Mesenteric fat pad (tissue), 1 donor: Measurements from ENCODE around the gene RASEF.

DNA sequence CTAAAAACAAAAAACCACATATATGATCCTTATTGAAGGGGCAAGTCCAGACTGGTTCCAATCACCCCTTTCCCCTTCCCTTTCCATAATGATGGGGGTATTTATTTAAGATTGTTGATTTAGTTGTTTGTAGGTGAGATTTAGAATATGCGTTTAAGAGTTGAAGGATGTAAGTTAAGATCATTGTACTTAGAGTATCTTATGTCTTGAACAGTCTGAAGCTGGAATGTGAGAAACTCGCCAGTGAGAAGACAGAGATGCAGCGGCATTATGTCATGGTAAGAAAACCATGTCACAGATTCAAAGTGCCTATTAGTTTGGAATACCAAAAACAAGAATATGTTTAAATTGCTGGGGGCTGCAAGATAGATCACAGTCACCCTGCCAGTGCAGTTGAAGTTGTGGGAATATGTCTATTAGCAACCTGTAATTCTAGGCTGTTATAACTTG, 2.9 kb downstream of the TLE4 start:
- PRO-cap = no peak

DNA sequence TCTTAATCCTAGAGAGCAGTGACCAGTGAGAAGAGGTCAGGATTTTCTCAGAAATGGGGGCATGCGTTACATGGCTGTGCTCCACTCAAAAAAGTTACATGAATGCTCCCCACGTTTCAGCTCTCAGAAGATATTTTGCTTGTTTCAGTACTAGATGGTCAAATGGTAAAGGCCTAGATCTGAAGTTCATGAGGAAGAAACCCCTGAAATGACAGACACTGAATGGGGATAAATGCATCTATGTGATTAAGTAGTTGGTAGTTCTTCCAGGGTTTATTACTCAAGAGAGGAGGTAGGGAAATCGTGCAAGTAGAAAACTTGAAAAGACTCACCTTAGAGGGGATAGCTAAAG, 98.0 kb downstream of the TLE4 start:
- PRO-cap = no peak

DNA sequence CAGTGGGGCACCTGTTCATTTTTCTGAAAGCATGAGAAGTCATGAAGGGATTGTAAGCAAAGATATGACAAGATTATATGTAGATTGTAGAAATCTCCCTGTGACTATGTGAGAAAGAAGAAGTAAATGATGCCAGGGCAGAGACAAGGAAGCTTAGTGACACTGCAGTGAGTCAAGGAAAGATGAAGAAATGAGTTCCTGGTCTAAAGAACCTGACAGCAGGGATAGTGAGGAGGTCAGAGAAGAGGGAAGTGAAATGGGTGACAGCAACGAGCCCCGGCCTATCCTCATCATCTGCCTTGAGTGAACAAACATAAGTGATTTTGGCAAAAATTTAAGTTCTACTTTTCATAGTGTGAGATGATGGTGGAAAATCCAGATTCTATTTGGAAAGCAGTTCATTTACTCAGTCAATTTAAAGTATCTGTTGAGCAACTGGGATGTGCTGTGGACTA, 297.0 kb downstream of the TLE4 start:
- PRO-cap = no peak

DNA sequence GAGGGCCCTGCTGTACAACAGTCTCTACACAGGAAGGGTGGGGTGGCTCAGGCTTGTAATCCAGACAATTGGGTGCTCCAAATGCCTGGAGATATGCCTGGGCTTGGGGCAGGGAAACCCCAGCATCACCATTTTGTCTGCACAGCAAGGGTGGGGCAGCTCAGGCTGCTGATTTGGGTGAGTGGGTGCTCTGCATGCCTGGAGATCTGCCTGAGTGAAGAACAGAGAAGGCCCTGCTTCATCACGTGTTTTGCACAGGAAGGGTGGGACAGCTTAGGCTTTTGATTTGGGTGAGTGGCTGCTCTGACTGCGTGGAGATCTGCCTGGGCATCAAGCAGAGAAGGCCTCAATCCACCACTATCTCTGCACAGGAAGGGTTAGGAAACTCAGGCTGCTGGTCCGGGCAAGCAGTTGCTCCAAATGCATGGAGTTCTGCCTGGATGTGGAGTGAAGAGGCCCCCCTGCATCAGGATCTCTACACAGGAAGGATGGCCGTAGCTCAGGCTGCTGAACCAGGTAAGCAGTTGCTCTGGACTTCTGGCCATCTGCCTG, 660.1 kb downstream of the TLE4 start:
- PRO-cap = no peak

- PRO-cap = no peak
These were observed 292.8 kb downstream of the TLE1 start for GRCh38 chr9:81396442-81397118.

DNA sequence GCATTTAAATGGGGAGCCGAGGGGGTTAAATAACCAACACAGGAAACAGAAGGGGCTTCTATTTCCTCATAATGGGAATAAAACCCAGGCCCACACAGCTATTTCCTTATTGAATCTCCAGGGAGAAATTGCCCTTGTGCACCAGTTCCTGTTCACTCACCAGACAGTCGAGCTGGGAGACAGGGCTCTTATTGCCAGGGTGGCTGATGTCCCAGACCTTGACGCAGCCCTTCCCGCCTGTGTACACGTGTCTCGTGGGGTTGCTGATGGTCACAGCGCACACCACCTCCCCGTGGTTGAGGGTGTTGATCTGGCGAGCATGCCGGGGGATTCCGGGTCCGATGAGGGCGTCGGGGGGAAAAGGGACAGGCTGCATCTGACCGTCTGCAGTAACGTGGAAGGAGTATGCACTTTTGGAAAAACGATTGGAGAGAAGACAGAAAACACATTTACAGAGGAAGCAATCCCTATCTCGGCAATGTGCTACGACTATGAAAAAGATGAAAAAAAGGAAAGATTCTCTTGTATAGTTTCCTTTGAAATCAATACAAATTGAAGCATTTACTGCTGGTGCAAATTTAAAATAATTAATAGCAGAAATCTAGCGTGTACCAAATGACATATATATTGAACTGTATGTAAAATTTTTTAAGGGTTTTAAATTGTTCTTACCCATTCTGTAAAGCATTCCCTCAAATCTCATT, 96.3 kb downstream of the TLE1 start:
- PRO-cap = no peak

- PRO-cap = no peak
These were observed 48.6 kb upstream of the SPATA31D4 start for GRCh38 chr9:81879635-81879981.

DNA sequence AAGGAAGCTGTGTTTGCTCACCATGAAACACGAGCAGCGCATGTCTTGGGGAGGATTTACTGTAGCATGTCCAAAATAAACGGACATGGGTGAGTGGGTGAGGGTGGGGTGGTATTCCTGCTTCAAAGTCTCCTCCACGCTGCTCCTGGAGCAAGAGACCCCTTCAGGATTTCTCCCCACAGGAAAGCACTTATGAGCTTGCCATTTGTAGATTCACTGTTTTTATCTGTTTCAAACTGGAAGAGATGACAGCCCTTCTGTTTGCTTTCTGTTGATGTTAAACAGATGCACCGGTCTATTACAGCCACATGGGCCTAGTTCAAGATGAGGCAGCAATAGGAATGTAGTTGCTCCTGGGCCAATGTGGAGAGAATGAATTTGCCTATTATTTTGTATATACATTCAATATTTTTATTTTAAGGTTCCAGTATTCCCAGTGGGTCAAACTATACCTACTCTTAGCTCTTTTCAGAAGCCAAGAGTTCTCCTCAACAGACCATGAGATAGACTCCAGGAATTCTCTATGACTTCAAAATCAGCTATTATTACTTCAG, 461.7 kb downstream of the RASEF start:
- PRO-cap = no peak

DNA sequence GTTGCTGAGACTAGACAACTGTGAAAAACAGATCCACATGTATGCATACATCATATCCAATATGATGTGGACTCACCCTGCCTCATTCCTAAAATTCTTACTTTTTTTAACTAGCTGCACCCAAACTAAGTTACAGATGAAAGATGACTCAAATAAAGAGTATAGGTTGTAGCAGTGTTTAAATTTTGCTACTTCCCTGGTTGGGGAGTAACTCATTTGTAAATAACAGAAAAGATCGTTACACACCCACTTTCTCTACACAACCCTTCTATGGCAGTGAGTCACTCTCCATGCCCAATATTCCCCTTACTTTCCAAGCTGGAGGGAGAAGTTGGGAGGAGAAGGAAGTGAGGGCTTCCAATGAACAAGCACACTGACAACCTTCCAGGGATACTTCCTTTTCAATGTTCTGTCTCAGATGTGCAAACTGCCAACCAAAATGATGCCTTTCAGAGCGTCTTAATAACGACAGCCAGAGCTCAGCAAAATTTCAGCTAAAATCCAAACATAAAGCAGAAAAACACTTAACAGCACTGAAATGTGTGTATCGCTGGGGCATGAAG, 1.9 kb downstream of the RASEF start:
- PRO-cap = no peak

DNA sequence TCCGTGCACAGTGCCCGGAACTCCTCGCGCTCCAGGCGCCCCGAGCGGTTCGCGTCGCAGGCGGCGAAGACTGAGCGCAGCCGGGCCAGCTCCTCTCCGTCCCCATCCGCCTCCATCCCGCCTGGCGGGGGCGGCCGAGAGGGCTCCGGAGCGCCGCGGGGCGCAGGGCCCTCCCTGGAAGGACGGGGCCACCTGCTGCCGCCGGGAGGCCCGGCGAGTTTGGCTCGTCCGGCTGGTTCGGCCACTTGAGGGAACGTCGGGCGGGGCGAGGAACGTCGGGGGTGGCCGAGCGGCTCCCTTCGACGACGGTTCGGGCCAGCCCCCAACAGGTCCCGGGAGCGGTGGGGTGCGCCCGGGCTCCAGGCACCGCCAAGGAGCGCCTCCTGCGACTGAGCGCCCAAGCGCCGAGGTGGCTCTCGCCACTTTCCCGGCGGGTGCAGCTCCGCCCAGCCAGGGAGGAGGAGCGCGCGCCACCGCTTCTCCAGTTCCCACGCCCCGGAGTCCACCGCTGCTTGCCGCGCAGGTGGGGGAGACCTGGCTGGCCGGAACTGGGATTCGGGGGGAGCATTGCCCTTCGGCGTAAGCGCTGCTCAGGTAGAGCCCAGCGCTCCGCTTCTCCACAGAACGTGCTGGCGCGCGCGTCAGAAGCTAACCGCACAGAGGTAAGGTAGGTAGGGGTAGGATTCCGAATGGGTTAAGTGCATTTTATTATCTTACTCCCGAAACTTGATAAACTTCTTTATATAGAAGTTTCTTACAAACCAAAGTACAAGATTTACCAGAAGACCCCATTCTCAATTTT, at the start of gene RASEF:
TSS of gene RASEF (minus strand) at position 391 of the 802 bp plus-strand sequence.
- PRO-cap = no peak

- PRO-cap = no peak
These were observed 91.2 kb upstream of the RASEF start for GRCh38 chr9:83153977-83154738.

GRCh38 chr9:83473110-83474044, 64.8 kb downstream of the FRMD3 start:
- PRO-cap = no peak

- PRO-cap = no peak
These were observed 6.8 kb downstream of the IDNK start for GRCh38 chr9:83629598-83630277.

GRCh38 chr9:83933730-83934277, 12.6 kb upstream of the KIF27 start:
- PRO-cap = no peak

DNA sequence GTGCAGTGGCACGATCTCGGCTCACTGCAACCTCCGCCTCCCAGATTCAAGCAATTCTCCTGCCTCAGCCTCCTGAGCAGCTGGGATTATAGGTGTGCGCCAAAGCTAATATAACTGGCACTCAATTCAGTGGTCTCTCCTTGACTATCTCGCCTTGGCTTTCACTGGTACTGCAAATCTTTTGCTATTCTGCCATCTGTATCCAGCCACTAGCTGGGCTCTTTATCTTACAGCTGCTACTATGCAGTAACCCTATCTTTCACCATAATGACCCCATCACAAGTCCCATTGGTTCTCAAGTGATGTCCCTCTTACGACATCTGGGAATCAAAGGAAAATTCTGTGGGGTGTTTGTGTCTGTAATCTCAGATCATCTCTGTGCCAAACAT, 9.0 kb upstream of the C9orf64 start:
- PRO-cap = no peak

DNA sequence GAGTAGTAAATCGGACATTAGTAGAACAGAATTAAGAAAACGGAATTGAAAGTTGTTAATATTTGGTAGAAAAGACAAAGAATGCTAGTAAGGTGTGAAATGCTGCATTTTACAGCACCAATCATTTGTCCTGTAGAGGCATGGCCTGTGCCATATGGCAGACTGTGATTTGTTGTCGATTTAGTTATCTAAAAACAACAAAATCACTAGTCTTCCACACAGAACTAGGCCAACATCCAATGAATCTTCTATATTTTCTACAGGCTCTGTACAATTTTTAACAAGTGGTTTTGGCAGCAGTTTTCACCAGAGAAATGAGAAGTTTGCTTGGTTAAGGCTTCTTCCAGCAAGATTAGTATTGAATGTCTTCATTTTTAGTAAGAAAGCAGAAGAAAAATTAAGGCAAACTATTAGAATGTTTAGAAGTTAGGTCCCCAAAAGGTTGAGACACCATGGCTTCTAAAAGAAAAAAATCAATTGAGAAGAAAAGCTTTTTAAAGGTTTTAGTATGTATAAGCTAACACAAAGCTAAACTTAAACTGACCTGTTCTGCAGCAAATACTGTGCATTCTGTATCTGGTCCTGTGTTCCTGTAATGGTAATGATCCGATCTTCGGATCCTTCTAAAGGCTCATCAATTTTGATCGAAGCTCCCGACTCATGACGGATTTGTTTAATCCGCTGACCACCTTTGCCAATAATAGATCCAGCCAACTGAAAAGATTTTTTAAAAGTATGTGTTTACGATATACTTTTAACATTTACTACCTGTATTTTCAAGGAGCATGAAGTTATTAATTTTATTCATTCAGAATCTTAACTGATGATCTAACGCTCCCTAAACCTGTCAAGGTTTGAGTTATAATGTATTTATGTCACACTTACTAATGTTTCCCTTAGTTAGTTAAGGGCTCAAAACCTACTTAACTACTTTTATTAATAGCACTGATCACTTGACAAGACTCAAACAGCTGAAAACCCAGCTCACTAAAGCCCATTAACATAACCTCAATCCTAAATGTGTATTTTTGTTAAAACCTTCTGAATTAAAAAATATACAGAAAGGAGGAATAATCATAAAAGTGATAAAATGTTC, 10.0 kb downstream of the HNRNPK start:
- PRO-cap = no peak

DNA sequence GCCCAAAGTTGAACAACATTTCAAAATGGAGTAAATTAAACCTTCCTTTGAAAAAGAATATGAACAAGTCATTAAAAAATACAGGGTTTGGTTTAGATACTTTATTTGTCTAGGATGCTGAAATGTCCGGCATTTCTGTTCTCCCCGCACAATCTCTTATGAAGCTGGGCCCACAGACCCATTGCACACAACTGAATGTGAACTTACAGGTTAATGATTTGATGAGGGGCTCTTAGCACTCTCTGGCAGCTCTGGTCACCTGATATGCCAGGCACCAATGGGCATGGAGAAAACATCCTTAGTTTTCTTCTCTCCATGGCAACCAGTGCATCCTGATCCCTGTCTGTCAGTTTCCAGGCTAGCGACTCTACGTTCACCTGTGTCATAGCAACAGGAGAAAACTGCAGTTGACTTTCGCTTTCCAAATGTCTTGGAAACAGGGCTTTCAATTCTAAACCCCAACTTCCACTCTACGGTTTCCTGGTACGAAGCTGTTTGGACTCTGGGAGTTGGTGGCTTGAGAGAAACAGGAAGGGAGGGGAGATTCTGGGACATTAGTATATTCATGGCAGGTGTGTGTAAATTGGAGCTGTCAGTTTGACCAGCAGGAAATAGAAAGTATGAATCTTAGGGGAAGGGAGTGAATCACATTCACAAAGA, 74.5 kb downstream of the SLC28A3 start:
- PRO-cap = no peak

- PRO-cap = no peak
These were observed 69.0 kb downstream of the SLC28A3 start for GRCh38 chr9:84271017-84272455.

- PRO-cap = no peak
These were observed 647 bp downstream of the SLC28A3 start for GRCh38 chr9:84339813-84340409.

- PRO-cap = no peak
These were observed 25.3 kb downstream of the AGTPBP1 start for GRCh38 chr9:85716357-85716963.